Right atrium auricular region (tissue), 2 donors: Measurements from ENCODE around the genes BATF2 and TM7SF2.

- PRO-cap = no peak
- RAMPAGE, long total RNA, 2 experiments = start-site peak on the plus strand in 1 of 2 experiments, at chr11:64931433-64931480 at its widest, 6 reads per replicate
These were observed 4.3 kb downstream of the GPHA2 start for GRCh38 chr11:64931217-64931929.

DNA sequence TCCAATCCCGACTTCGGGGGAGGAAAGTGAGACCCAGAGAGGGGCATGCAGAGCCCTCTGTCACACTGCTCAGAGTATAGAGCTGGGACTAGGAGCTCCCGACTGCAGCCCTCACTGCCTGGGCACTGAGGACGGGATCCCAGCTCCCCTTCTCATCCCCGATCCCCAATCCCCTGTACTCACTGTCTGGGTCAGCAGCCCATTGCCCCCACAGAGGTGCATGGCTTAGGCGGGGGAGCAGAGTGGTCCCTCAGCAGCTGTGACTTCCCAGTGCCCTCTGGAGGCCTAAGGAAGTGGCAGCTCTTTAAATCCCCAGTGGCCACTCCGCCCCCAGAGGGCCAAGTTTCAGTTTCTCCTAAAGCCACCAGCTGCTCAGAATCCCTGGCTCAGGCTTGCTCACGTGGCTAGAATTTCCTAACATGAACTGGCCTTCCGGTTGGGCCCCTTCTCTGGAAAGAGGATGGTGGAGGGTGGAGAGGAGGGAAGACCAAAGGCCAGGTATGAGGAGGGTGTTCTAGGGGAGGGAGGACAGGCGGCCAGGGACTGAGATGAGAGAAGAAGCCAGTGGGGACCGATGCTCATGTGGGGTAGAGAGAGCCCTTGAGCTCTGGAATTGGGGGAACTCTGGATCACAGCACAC lies at the start of gene BATF2:
Gene BATF2, minus strand, starts transcription at position 279 of the 640 bp plus-strand sequence.
- PRO-cap = unidirectional peak, minus-strand start at position 279 of the sequence; unidirectional peak, minus-strand start at position 346 of the sequence
- RAMPAGE, long total RNA, 2 experiments = no peak in any of the 2 experiments

- PRO-cap = bidirectional peak, plus-strand start at chr11:65111872, minus-strand start at chr11:65111720
- RAMPAGE, long total RNA, 2 experiments = start-site peak on the plus strand in 2 of 2 experiments, at chr11:65111871-65111889 at its widest, 477 to 492 reads per replicate
These were observed at the start of gene TM7SF2 for GRCh38 chr11:65111810-65112389. Gene TM7SF2 (plus strand): TSS chr11:65111872.

DNA sequence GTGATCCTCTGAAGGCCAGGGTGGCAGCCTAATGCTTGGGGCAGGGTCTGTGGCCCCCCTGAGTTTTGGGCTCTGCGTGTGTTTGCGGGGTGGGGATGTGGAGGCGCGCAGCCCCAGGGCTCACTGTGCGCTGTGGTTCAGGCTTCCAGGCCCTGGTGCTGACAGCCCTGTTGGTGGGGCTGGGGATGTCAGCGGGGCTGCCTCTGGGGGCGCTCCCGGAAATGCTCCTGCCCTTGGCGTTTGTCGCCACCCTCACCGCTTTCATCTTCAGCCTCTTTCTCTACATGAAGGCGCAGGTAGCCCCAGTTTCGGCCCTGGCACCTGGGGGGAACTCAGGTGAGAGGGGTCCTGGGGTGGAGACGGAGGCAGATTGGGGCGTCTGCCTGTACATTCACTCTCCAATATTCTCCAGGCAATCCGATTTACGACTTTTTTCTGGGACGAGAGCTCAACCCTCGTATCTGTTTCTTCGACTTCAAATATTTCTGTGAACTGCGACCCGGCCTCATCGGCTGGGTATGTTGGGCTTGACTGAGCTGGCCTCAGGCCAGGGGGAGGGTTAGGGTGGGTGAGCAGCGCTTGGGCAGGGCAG lies 1.5 kb downstream of the TM7SF2 start:
- PRO-cap = no peak
- RAMPAGE, long total RNA, 2 experiments = no peak in any of the 2 experiments

- PRO-cap = no peak
- RAMPAGE, long total RNA, 2 experiments = no peak in any of the 2 experiments
These were observed 1.5 kb downstream of the ZNHIT2 start for GRCh38 chr11:65116057-65116303.

- PRO-cap = no peak
- RAMPAGE, long total RNA, 2 experiments = no peak in any of the 2 experiments
These were observed 184 bp downstream of the CAPN1 start for GRCh38 chr11:65182044-65182180.

DNA sequence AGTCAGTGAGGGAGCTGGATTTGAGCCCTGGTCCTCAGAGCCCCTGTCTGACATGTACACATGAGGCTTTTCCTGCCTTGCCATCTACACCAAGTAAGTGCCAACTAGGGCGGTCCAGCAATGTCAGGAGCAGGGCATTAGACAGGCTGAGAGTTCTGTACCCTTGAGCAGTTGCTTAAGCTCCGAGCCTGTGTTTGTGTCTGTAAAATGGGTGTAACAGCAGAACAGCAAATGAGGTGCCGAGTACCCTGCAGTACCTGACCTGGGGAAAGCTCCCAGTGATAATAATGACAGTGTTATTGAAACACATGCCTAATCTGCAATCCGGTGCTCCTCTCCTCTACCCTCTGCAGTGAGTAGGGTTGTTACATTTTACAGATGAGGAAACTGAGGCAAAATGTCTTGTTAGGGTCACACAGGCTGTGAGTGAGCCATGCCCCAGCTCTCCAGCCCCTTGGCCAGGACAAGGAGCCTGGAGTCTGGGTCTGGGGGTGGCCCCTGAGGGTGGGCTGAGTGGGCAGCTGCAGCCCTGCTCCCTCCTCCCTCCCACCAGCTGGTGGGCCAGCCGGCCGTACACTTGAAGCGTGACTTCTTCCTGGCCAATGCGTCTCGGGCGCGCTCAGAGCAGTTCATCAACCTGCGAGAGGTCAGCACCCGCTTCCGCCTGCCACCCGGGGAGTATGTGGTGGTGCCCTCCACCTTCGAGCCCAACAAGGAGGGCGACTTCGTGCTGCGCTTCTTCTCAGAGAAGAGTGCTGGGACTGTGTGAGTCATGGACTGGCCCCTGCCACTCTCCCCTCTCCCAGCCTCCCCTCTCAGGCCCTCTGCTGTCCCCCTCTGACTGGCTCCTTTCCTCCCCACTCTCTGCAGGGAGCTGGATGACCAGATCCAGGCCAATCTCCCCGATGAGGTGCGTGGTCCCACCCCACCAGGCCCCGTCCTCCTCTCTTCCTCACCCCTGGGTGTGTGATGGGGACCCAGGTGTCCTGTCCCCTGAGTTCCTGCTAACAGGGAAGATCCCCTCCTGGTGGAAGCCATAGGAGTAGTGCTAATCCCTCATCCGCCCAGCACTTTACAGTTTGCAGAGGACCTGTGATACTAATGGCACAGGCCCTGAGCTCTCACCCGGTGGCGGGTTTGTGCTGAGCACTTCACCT lies 24.6 kb downstream of the CAPN1 start:
- PRO-cap = no peak
- RAMPAGE, long total RNA, 2 experiments = no peak in any of the 2 experiments

- PRO-cap = bidirectional peak, plus-strand start at chr11:65297486, minus-strand start at chr11:65297455
- RAMPAGE, long total RNA, 2 experiments = no peak in any of the 2 experiments
These were observed 17.5 kb upstream of the CDC42EP2 start for GRCh38 chr11:65297191-65297569.

GRCh38 chr11:65354932-65355879 lies 655 bp downstream of the TIGD3 start:
- PRO-cap = no peak
- RAMPAGE, long total RNA, 2 experiments = no peak in any of the 2 experiments

DNA sequence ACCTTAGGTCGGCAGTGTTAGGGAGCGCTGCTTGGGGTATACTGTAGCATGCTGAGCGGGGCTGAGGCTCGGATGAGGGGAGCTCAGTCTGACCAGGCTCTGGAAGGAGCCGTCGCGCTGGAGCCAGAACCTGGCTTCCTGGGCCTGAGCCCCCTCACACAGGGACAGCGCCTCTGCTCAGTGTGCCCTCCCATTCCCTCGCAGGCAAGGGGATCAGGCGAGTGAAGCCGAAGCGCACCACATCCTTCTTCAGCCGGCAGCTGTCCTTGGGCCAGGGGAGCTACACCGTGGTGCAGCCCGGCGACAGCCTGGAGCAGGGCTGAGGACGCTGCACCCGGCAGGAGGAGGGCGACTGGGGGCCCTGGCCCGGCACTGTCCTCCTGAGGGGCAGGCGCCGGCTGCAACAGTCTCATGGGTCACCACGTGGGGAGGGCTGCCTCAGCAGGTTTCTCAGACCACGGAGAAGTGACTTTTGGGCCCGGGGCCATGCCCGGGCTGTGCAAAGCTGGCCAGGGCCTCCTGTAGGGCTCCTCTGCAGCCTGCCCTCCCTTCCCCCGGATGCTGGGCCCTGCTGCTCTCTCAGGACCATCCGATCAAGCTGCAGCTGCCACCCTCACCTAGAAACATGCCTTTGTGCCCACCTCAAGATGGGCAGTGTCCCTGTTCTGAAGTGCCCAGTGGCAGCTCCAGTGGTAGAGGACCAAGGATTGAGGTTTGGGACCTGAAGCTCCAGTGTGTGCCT lies 24.8 kb downstream of the FRMD8 start:
- PRO-cap = no peak
- RAMPAGE, long total RNA, 2 experiments = no peak in any of the 2 experiments

DNA sequence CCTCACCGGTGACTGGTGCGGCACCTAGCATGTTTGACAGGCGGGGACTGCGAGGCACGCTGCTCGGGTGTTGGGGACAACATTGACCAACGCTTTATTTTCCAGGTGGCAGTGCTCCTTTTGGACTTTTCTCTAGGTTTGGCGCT lies 37.0 kb downstream of the FRMD8 start:
- PRO-cap = no peak
- RAMPAGE, long total RNA, 2 experiments = no peak in any of the 2 experiments

- PRO-cap = unidirectional peak, plus-strand start at chr11:65423738
- RAMPAGE, long total RNA, 2 experiments = no peak in any of the 2 experiments
These were observed 37.1 kb downstream of the FRMD8 start for GRCh38 chr11:65423668-65423902.

GRCh38 chr11:65428846-65429510 lies 42.5 kb downstream of the FRMD8 start:
- PRO-cap = bidirectional peak, plus-strand start at chr11:65429088, minus-strand start at chr11:65428805; bidirectional peak, plus-strand start at chr11:65429467, minus-strand start at chr11:65429403
- RAMPAGE, long total RNA, 2 experiments = no peak in any of the 2 experiments

- PRO-cap = no peak
- RAMPAGE, long total RNA, 2 experiments = start-site peak on the plus strand in 1 of 2 experiments, at chr11:65440257-65440333 at its widest, 58 reads per replicate
These were observed 53.7 kb downstream of the FRMD8 start for GRCh38 chr11:65440128-65440461.

DNA sequence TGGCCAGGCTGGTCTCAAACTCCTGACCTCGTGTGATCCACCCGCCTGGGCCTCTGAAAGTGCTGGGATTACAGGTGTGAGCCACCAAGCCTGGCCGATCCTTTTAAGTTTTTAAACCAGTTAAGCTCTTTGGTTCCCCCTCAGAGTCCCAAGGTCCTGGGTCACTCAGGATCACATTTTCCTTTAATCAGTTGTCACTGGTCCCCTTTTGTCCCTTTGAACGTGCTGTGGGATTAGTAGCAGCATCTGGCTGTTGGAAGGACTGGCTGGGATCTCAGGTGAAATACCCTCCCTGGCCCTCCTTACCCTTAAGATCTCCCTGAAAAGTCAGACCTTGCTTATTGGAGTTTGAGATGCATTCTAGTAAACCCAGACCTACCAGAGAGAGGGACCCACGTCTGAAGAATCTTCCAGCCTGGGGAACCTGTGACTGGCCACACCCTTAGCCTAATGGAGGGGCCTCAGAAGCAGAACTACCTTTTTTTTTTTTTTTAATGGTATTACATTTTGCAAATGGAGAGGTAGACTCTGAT lies 17.8 kb upstream of the SCYL1 start:
- PRO-cap = no peak
- RAMPAGE, long total RNA, 2 experiments = no peak in any of the 2 experiments

GRCh38 chr11:65538899-65539413 lies 14.1 kb downstream of the SCYL1 start:
- PRO-cap = no peak
- RAMPAGE, long total RNA, 2 experiments = no peak in any of the 2 experiments

DNA sequence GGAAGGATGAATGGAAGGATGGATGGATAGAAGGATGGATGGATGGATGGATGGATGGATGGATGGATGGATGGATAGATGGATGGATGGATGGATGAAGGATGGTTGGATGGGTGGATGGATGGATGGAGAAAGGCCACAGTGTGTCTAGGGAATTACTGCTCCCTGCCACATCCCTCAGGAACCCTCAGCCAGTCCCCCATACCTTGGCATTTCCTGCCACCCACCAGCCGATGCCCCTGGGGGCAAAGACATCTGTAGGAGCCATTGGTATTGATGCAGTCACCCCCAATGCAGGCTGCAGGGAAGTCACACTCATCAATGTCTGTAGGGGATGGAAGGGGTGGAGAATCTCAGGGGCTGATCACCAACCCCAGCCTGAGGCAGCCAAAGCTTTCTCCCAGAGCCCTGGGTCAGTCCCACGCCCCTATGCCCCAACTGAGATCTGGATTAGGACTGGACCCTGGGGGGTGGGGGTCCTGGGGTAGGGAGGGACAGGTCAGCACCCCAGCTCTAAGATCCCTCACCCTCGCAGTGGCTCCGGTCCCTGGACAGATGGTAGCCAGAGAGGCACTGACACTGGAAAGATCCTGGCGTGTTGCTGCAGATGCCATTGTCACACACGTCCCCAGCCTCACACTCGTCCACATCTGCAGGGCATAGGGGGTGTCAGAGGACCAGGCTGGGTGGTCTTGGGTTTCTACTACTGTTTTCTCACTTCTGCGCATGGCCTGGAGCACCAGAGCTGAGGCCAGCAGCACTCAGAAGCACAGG lies 15.1 kb downstream of the LTBP3 start:
- PRO-cap = no peak
- RAMPAGE, long total RNA, 2 experiments = no peak in any of the 2 experiments

- PRO-cap = no peak
- RAMPAGE, long total RNA, 2 experiments = no peak in any of the 2 experiments
These were observed 13.3 kb downstream of the LTBP3 start for GRCh38 chr11:65544803-65545290.

GRCh38 chr11:65557241-65558055 lies 711 bp downstream of the LTBP3 start:
- PRO-cap = no peak
- RAMPAGE, long total RNA, 2 experiments = start-site peak on the minus strand in 2 of 2 experiments, at chr11:65557630-65557806 at its widest, 14 to 34 reads per replicate

DNA sequence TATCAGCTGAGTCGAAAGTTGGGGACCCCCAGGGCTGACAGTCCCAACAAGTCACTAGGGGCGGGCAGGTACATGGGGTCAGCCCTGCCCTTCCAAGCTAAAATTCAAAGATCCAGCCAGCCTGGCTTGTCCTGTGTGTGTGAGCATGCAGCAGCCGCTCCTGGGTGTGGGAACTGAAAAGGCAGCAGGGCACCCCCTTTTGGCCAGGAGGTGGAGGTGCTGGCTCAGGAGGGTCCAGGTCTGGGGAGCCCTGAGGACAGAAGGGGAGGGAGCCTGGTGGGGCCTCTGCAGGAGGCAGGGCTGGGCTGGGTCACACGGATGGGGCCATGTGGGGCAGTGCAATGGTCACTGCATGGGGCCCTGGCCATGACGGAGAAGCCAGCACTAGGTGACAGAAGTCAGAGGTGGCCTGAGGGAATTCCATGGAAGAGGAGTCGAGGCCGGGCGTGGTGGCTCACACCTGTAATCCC lies 6.9 kb downstream of the KCNK7 start:
- PRO-cap = no peak
- RAMPAGE, long total RNA, 2 experiments = no peak in any of the 2 experiments